Skeletal muscle satellite cell (primary cell): ENCODE measurements around a stretch of chr3.

DNA sequence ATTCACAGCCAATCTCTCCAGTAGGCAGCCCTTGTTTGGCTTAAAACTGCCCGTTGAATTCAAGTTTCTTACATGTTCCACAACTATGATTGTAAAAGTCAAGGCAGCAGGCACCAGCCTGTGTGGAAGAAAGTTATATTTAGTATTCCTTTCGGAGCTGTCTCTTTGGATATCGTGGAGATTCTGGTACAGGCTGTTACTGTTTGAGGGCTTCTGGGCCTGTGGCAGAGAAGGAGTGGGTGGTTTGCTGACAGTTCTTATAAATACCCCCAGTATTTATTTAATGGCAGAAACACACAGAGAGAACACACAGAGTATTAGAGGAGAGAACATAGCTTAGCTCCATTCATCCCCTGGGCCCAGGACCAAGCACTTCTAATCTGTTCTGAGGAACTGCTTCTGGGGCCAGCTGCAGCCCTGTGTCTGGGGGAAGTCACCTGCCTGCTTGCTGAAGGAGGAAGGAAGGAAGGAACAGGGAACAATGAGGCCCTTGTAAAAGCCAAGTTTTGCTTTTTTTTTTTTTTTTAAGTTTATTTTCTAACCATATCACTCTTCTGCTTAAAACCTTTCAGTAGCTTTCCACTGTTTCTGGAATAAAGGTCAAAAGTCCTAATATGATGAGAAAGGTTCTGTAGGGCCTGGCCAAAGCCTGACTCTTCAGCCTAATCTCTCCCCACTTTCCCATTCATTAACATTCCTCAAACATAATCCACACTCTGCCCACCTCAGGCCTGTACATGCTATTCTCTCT lies 11.7 kb upstream of the PP2D1 start:
- CAGE, long polyA plus RNA = no peak

DNA sequence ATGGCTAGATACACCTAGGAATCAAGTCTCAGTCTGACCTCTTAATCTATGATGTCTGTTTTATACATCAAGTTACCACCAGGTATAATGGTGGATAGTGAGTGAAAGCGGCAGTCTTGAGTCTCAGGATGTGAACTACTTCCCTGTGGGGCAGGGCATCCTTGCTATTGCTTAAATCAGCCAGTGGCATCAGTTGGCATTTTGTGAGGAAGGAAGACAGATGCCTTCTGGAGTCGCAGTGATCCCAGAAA lies 70.9 kb downstream of the SGO1 start:
- CAGE, long polyA plus RNA = no peak

DNA sequence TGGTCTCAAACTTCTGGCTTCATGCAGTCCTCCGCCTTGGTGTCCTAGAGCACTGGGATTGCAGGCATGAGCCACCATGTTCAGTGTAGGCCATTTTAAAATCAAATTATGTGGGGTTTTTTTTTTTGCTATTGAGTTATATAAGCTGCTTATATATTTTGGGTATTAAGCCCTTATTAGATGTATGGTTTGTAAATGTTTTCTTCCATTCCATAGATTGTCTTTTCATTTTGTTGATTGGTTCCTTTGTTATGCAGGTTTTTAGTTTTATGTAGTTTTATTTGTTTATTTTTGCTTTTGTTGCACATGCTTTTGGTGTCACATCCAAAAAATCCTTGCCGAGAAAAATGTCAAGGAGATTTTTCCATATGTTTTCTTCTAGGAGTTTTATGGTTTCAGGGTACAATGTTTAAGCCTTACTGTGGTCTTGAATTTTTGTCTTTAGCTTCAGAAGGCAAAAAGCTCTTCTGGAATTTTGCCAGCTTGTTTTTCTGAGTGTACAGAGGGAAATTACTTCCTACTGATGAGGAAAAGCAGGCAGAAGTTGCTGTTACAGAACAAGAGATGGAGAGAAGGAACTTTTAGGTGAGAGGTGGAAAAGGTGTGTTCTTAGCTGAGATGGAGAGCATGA lies 59.5 kb downstream of the UBE2E2 start:
- CAGE, long polyA plus RNA = no peak

DNA sequence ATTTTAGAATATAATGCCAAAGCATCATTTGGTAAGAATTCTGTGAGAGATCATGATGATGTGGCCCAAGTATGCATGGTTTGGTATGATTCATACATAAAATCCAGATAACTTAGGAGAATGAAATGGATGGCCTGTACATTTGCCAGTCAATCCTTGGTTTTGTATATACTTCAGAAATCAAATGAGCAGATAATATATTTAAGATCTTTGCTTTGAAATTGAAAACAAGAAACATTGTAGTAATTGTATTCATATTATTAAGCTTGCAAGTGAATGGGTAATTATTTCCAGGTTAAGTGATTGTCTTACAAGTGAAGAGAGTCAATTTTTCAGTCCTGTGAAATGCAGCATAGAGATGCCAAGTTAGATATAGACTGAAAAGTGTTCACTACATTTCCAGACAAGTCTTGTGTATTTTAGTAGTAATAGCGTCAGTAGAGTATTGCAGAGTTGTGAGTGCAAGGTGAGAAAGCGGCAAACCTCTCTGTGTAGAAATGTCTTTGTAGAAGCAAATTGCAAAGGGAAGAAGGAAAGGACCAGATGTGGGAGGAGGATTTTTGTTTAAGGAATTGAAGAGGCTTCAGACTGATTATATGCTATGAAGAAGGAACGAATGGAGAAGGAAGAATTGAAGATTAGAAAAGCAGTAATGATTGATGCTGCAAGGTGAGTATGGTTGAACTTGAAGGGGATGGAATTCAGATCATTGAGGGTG lies 61.6 kb downstream of the UBE2E2 start:
- CAGE, long polyA plus RNA = no peak

DNA sequence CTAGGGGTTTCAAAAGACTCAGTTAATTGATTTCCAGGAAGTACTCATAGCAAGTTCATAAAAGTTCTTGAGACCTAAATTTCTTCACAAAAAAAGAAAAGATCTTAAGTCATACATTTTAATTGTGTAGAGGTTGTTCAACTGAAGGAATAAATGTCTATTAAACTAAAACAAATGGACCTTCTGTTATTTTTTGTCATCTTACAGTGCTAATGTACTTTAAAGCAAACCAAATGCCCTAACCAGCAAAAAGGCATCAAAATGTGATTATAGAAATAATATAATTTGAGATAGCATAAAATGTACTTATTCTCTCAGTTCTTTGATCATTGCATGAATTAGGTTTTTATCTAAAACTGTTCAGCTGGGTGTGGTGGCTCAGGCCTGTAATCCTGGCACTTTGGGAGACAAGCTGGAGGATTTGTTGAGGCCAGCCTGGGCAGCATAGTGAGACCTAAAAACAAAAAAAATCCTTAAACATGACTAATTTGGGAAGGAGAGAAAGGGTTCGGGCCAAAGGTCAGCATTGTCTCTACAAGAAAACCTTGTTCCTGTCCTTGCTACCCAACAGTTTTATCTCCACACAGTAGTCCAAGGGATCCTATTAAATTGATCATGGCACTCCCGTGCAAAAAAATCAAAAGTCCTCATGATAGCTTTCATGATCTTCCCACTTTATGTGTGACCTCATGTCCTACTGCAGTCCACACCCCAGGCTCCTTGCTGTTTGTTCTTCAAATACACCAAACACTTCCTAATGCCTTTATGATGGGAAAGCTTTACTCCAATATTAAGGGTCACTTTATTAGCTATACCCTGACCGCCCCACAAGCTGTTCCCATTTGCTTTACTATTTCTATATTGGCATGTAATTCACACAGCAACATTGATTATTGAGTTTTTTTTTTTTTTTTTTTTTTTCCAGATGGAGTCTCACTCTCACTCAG lies 4.0 kb downstream of the RPL15 start:
- CAGE, long polyA plus RNA = no peak

- CAGE, long polyA plus RNA = no peak
Observed at GRCh38 chr3:24100869-24101442, 155.9 kb downstream of the NR1D2 start.

- CAGE, long polyA plus RNA = no peak
Observed at GRCh38 chr3:24220726-24221366, 273.8 kb downstream of the THRB start.

DNA sequence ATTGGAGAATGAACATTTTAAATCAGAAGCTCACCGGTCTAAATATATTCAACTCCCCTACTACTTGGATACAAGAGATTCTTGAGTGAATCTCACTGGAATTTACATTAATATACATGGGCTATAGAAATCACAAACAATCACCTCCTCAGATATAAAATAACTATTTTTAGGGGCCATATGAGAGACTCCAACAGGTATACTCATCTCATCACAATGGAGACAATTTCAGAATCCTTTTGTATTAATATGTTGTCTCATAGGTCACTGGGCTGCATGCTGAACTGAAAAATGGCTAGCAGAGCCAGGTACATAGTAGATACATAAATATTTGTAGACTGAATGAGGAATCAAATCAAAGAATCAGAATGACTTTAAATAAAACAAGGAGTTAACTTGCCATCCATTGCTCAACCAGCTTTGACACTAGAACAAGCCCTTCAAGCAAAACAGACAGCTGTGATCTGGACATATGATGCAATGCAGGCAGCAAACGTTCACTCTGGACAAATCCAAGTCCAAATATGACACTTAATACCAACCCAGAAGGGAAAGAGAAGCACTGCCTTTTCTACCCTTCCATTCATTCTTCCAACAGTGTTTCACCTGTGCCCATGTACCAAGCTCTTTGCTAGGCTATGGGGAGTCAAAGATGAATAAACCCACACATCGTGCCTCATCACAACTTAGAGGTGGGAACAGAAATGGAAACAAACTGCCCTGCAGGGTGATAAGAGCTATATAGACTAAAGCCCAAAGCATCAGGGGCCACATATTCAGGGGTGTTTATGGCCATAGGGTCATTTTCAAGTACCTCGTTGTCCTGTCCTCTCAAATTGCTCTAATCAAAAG lies 4.6 kb downstream of the THRB start:
- CAGE, long polyA plus RNA = no peak

- CAGE, long polyA plus RNA = no peak
Observed at GRCh38 chr3:24493694-24494192, 907 bp downstream of the THRB start.

GRCh38 chr3:24494193-24494559 lies 474 bp downstream of the THRB start:
- CAGE, long polyA plus RNA = no peak

- CAGE, long polyA plus RNA = no peak
Observed at GRCh38 chr3:24496500-24496856, 1.8 kb upstream of the THRB start.

- CAGE, long polyA plus RNA = no peak
Observed at GRCh38 chr3:25153129-25153482, 275.0 kb upstream of the RARB start.

GRCh38 chr3:25424489-25425066 lies 3.5 kb upstream of the RARB start:
- CAGE, long polyA plus RNA = no peak

GRCh38 chr3:25473161-25473849 lies 45.2 kb downstream of the RARB start:
- CAGE, long polyA plus RNA = no peak

DNA sequence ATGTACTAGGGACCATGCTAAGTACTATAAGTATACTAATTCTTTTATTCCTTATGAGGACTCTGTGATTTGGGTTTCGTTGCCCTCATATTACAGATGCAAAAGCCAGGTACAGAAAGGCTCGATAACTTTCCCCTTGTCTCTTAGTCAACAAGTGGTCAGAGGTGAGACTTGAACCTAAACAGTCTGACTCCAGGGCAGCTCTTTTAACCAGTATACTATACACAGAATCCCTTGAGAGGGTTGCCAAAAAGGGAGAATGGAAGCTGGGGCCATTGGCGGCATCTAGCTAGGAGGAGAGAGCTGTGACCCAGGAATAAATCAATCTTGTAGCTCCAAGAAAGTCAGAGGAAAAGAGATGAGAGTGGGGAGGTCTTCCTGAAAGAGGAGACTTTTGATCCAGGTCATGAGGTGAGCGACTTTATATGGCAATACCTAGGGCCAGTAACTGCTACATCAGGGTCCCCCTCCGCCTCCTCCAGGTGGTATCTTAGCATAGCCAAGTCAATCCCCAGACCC lies 92.3 kb downstream of the TOP2B start:
- CAGE, long polyA plus RNA = no peak

GRCh38 chr3:25618351-25618884 lies 46.3 kb downstream of the TOP2B start:
- CAGE, long polyA plus RNA = no peak

- CAGE, long polyA plus RNA = no peak
Observed at GRCh38 chr3:27138153-27138403, 231.1 kb downstream of the NEK10 start.

GRCh38 chr3:27209976-27210475 lies 159.2 kb downstream of the NEK10 start:
- CAGE, long polyA plus RNA = no peak

DNA sequence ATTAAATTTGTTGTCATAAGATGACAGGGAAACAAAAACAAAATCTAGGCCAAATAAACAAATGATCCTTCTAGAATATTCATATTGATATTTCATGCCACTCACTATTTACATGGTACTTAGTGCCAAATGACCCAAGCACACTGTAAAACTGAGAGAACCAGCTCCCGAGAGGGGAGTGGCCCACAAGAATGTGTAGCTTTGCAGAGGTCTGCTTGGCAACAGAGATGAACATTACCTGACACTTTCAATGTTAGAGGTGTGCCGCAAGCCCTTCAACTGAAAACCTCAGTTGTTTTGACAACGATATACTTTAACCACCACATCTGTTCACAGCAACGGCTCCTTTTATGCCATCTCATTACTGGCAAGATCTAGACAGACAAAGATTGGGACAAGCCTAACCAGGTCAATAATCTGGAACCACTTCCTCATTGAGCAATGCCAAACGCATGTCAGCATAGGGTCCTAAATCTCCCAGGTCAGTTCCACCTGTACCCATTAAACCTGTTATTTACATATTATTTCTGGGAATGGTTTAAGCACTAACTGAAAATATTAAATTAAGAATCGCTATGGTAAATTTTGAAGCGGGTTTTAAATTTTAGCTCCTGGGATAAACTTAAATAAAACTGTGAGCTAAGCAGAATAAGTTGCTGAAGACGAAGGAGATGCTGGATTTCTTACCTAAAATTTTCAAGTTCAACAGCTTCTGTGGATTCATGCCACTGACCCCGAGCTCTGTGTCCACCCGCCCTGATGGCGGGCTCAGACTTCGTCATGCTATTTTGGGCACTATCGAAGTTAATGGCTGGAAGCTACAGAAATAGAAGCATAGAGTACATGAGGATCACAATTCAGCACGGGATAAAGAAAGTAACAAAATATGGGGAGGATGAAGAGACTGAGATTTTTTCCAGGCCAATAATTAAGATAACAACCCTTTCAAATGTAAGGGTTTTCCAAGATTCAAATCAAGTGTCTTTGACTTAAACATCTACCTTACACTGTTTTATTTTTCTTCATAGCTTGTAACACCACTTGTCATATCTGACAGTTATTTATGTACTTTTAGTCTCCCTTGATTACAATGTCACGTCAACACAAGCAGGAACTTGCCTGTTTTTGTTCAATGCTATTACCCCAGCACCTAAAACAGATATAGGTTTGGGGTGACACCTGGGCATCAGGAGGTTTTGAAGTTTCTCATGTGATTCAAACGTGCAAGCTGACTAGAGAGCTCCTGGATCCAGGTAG lies 23.4 kb downstream of the NEK10 start:
- CAGE, long polyA plus RNA = no peak

- CAGE, long polyA plus RNA = no peak
Observed at GRCh38 chr3:27366233-27366740, 2.9 kb downstream of the NEK10 start.